Daoy (cell line): ENCODE measurements around a stretch of chr15.

- RAMPAGE, long total RNA: no peak
Observed at GRCh38 chr15:63067748-63068625, 25.4 kb downstream of the TPM1 start.

DNA sequence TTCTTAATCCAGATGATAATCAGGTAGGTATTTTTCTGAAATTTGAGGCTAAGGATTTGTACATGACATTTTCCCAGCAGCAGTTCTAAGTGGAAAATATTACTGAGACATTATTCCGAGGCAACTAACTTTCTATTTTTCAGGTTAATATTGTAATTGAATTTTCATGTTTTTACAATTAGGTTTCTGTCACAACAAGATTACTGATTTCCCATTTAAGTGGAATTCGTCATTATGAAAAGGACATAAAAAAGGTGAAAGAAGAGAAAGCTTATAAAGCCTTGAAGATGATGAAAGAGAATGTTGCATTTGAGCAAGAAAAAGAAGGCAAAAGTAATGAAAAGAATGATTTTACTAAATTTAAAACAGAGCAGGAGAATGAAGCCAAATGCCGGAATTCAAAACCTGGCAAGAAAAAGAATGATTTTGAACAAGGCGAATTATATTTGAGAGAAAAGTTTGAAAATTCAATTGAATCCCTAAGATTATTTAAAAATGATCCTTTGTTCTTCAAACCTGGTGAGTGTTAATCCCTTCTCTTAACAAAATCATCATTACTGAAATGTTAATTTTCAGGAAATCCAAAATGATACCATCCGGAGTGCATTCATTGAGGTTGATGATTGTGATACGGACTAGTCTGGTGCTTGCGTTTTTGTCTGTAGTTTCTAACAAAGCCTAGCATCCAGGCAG is 5.7 kb downstream of the LACTB start:
- RAMPAGE, long total RNA: no peak

DNA sequence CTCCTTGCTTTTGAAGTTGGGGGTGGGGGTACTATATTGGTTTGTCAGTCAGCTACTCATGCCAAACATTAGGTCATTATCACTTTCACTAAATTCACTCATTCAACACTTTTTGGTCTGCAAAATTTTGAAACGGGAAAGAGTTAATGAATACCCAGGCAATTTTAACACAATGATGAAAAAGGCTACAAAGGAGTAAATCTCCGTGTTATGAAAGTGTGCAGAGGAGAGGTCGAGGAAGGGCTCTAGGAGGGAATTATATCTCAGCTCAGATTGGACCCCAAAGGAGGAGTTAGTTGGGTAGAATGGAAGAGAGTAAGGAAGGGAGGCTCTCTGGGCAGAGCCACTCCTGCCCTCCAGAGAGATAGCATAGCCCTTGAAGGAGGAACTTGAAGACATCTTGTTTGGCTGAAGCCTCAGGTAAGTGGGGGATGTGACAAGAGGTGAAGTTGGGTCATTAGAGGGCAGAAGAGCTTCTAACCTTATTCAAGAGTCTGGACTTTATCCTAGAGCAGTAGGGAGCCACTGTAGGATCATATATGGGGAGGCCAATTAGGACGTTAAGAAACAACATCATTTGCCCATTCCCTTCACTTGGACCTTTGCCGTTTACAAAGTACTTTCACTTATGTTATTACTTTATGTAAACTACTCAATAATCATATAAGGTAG is 11.8 kb downstream of the RAB8B start:
- RAMPAGE, long total RNA: no peak

DNA sequence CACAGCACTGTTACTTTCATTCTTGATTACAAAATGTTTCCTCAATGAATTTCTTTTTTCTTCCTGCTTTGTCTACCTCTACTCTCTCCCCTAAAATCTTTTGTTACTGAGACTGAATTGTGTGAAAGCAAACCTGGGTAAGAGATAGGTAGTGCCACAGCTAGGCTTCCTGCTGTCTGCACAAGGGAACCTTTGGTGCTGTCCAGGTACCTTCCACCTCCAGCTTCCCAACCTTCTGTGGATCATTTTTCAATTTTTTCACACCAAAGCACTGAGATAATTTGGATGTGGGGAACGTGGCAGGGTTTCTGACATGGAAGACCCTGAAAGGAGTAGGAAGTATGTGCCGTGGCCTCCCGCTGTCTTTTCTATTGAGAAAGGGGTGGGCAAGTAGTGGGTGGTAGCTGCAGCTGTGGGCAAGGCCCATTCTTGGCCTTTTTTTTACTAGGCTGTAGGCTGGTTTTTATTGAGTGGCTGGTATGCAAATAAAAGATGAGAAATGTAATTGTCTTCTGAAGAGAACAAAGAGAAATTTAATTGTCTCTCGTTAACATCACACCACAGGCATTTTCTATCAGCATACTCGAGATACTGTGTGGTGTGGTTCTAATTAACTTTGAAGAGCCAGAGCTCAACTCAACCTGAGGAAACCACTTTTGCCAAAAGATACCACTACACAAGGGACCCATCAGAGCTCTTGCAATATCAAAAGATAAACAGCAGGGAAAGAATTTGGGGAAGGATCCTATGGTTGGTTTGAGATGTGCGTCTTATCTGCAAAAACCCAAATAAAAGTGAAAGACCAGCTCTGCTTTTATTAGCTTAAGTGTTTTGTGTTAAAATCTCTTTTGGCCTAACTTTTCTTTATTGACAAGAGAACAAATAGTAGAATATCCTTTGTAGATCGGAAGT is 21.2 kb downstream of the RAB8B start:
- RAMPAGE, long total RNA: no peak

DNA sequence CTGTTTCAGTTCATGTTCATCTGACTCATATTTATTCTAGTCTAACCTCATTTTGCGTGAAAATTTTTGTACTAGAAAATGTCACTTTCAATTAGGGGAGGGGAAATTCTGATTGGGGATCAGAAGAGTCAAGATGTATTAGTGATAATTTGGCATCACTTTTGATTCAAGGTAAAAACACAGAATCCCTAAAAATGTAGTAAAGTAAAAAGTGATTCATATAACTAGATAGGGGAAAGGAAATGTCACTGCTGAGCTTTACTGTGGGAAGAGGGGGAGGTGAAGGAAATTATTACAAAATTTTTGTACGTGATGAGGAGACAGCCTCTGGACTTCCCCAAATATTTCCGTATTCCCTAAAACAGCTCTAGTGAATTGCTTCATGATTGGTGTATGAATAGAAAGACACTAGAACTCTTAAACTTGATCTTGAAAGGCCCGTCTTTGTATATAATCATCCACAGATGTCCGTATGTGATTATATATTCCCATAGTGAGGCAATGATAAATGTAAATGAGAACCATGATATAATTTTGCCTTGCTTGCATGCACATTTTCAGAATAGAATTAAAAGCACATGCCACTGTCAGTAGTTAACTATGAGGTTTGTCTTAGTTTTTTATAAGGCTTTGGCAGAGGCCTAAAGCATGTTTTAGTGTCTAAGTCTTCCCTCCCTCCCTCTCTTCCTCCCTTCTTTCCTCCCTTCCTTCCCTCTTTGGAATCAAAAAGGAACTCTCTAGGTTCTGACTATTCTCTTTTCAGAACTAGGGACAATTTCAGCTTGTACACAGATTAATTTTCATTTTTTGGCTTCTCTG is 23.2 kb downstream of the RAB8B start:
- RAMPAGE, long total RNA: no peak

- RAMPAGE, long total RNA: no peak
Observed at GRCh38 chr15:63217316-63217532, 27.8 kb downstream of the RAB8B start.

DNA sequence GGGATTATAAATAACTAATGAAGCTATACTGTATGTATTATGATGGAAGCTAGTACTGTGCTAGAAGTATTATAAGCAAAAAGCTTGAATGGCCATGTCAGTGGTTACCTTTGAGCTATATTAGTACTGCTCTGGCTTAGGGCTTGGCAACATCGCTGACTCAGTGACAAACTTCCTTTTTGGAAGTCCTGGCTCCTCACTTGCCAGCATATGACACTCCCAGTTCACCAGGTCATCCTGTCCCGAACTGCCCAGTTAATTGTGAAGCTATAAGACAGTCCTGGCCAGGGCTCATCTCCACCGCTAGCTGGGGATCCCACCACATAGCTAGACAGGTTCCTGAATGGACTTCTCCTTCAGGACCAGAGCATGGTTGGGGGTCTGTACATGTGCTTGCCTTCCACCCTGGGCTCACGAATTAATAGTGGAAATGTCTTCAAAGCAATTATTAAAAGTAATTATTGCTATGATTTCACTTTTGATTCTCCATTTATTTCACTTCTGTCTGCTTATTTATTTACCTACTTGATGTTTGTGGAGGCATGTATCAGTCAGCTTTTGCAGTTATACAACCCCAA is 32.0 kb downstream of the RAB8B start:
- RAMPAGE, long total RNA: no peak

GRCh38 chr15:63256694-63257056 is 20.7 kb upstream of the APH1B start:
- RAMPAGE, long total RNA: no peak

GRCh38 chr15:63388396-63389020 is 6.9 kb upstream of the CA12 start:
- RAMPAGE, long total RNA: no peak

DNA sequence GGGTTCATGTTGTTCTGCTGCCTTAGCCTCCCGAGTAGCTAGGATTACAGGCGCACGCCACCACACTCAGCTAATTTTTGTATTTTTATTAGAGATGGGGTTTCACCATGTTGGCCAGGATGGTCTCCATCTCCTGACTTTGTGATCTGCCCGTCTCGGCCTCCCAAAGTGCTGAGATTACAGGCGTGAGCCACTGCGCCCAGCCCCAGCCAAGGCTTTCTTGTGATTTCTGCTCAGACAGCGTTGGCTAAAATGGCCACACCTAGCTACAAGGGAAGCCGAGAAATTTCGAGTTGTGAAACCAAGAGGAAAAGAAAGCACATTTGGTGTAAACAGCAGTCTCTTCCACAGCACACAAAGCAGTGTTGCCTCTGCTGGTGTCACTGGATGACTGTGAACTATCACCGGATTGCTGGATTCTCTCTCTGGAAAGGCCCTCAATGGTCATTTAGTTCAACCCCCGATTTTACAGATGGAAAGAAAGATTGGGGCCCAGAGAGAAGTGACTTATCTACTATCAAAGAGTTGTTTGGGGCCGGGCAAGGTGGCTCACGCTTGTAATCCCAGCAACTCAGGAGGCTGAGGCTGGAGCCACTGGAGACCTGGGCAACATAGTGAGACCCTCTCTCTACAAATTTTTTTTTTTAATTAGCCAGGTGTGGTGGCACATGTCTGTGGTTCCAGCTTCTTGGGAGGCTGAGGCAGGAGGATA is 5.5 kb upstream of the USP3 start:
- RAMPAGE, long total RNA: no peak

DNA sequence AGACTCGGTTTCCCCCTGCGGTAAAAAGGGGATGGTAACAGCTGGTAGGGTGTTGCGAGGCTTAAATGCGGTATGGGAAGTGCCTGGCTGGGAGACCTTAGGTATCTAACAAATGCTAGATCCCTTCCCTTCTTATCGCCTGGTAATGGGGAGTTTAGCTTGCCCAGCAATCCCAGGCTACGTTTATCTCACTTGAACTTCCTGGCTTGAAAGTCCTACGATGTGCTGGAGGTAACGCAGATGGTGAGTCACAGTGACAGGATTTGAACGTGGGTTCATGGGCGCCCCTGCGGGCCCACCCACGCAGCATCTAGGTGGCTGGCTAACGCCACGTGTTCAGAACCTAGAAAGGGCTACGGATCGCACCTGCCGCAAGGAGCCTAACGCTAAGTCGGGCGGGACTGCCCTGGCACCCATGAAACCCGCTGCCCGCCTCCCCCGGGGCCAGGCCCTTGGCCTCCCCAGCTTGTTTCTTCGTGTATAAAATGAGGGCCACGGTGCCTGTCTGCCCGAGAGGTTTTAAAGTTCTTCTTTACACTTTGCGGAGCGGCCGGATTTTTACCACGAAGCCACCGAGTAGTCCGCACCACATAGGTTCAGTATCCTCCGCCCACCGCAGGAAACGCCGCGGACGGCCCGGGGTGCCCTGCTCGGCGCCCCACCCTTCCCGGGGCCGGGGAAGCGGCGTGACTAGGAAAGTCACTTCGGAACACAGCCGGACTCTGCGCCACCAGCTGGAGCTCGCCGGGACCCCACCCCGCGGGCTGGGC is 545 bp upstream of the USP3 start:
- RAMPAGE, long total RNA: no peak

DNA sequence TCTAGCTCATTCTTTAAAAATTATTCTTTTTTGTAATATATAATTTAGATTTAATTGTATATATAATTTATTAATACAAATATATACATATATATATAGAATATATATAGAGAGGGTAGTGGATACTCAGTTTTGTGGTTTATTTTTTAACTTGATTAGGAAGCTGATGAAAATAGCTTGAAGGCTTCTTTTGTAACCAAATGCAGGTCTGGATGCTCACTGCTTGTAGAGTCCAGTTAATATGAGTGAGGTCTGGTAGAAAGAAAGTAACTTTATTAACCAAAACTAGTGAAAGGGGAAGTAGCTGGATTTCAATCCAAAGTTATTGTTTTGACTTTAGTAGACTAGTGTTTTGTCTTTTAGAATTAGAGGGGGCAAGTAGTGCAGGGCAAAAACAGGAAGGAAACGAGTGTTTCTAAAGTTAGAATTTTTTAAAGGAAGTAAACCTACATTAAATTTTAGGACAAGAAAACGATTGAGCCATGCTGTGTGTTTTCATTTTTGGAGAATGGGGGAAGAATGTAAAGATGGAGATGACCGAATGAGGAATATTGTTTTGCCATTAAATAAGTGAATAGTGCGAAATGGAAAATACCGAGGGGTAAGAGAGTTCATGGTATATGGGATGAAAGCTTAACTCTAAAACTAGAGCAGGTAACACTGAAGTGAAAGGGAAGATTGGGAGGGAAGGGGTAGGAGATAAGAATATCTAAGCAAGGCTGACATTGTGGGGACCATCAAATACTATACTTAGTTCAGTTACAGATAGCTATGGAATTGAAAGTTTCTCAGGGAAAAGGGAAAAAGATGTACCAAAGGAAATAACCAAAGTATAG is 40.0 kb downstream of the USP3 start:
- RAMPAGE, long total RNA: no peak

DNA sequence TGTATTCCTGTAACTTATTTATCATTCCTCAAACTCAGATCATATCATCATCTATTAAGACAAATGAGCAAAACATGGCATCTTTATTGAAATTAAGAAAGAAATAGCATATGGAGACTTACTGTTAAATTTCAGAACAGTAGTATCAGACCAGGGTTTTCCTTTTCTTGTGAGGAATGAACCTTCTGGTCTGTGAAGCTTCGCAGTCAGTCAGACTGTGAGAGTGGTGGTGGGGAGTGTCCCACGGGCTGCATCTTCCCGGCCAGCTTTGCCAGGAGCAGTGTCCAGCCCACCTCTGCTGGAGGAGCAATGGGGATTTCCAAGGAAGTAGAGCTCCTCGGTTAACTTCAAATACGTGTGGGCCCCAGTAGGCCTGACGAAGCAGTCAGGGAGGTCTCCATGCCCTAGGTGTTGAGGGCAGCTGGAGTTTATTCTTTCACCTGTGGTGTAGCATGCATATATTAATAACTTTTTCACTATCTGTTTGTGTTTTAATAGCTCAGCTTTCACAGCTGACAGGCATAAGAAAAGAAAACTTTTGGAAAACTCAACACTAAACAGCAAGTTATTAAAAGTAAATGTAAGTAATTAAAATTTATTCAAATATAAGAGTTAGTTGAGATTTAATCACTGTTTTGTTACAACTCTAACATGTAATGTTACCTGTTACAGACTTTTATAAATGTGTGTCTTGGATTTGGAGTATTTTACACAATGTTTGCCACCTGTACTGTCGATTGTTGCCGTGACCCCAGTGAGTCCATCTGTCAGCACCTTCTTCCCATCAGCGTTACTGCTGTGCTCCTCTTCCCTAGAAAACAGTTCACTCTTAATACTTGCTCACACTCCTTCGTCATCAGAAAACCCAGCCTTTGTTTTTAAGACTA is 40.8 kb upstream of the FBXL22 start:
- RAMPAGE, long total RNA: no peak

DNA sequence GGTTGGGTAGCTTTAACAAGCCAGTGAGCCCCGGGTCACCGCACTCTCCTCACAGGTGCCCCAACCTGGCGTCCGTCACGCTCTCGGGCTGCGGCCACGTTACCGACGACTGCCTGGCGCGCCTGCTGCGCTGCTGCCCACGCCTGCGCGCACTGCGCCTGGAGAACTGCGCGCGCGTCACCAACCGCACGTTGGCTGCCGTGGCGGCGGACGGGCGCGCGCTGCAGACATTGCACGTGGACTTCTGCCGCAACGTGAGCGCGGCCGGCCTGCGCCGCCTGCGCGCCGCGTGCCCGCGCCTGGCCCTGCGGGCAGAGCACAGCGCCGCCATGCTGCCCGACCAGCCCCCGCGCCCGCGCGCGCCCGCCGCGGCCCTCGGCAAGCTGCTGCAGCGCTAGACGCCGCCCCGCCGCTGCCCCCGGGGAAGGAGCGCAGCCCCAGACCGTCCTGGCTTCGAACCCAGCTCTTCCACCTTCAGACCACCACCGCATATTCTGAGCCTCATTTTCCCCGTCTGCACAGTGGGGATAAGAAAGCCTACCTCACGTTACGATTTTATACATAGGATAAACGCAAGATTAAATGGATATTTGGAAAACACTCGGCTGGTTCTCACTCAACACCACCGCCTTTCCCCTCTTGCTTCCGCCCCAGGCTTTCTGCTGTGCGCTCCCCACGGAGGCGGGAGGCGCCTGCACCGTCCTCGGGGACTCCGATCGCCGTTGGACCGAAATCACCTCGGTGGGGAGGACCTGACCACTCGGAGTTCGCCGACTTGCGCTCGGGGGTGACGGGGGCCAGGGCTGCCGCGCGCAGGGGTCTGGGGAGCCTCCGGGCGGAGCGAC is 3.7 kb downstream of the FBXL22 start:
- RAMPAGE, long total RNA: no peak

- RAMPAGE, long total RNA: no peak
Observed at GRCh38 chr15:63640867-63641710, 43.9 kb downstream of the FBXL22 start.

DNA sequence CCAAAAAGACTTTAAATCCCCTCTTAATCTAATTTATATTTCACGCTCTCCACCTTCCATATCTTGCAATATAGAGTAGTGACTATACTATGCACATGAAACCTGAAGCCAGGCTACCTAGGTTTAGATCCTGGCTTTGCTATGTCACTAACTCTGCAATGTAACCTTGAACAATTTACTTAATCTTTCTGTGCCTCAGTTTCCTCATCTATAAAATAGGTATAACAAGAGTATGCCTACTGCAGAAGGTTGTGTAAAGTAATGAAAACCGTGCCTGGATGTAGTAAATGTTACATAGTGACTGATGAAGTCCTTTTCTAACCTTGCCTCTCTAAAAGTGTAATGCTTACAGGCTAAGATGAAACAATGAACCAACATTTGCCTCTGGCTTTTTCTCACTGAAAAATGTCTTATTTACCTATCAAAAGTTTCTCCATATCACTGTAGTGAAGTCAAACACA is 18.5 kb downstream of the HERC1 start:
- RAMPAGE, long total RNA: no peak

DNA sequence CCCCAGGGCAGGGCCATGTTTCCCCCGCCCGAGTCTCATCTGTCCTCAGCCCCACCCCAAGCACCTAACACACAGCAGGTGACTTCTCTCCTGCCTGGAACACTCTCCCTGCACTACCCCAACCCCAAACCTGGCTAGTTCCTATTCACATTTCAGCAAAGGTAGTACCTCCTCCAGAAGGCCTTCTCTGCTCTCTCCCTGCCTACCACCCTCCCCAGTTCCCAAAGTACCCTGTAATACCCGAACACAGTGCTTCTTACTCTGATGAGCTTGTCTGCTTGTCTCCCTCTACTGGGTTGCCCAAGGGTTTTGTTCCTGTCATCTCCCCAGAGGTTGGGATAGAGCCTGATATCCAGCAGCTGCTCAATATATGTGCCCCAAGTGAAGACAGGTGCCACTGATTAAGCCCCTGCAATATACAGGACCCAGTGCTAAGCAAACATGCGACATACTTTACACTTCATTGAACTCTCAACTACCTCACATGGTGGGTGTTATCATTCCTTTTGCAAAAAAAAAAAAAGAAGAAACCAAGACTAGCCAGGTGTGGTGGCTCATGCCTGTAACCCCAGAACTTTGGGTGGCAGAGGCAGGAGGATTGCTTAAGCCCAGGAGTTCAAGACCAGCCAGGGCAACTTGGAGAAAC is 103.6 kb downstream of the DAPK2 start:
- RAMPAGE, long total RNA: no peak

GRCh38 chr15:64014792-64015472 is 31.4 kb downstream of the DAPK2 start:
- RAMPAGE, long total RNA: no peak

DNA sequence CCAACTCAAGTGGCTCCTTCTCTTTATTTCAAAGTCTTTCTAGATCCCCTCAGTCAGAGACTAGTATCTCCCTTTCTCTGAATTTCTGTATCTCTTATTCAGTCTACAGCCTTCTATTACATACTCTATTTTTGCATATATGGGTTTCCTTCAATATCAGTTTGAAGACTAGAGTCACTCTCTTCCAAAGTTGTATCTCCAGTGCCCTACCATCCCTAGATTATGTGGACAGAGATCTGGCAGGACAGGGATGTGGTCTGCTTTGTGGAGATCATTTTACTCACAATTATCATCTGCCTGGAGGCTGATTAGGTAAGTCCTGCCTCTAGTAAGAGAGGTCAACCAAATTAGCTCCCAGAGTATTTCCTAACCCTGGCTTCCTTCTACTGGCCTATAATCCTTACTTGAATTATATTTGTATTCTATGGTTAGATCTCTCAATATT is 1.2 kb downstream of the CIAO2A start:
- RAMPAGE, long total RNA: no peak

DNA sequence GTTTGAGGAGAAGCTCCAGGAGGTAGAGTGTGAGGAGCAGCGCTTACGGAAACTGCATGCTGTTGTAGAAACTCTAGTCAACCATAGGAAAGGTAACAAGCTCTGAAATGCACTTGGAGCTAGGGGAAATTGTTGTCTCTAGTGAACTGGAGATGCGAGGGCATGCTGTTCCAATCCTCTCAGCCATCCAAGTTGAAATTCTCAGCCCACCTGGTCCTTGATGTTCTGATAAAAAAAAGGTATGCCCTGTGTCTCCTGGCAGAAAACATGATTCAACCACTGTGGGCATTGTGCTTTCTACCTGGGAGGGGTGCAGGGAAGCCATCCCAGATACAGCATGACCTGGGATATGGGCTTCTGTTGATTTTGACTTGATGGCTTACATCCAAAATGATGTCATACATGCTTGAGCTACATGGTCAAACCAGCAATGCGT is 21.3 kb upstream of the SNX22 start:
- RAMPAGE, long total RNA: no peak